ENCODE results near the genes DDX23, CCDC65, PRKAG1, PRPH and C1QL4.

DNA sequence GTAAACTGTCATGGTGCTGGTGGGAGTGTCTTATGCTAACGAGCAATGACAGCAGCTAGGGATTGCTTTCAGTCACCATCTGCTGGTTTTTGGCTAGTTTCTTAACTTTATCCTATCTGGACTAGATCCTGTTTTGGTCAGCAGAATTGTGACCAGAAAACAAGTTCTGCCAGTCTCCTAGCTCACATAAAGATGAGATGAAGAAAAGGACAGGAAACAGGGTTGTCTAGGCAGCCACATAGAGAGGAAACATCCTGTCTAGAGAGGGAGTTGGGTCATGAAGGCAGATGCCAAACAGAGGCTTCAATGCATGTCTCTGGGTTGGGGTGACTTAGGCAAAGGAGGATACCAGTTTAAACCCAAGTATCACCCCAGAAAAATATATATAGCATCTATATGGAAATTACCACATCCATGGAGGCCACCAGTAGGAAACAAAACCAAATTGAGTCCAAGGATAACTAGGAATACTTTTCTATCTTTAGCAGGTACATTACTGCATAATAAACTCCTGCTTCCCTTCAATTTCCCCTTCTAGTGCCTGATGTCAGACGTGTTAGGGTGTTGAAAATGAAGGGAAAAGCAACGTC, 42.4 kb upstream of the H1-7 start:
- RRBS: no CpG with 5 or more reads among the region's 3 CpGs

- RRBS: no CpG with 5 or more reads among the region's 4 CpGs
These were observed 2.6 kb downstream of the KANSL2 start for GRCh38 chr12:48679493-48679880.

DNA sequence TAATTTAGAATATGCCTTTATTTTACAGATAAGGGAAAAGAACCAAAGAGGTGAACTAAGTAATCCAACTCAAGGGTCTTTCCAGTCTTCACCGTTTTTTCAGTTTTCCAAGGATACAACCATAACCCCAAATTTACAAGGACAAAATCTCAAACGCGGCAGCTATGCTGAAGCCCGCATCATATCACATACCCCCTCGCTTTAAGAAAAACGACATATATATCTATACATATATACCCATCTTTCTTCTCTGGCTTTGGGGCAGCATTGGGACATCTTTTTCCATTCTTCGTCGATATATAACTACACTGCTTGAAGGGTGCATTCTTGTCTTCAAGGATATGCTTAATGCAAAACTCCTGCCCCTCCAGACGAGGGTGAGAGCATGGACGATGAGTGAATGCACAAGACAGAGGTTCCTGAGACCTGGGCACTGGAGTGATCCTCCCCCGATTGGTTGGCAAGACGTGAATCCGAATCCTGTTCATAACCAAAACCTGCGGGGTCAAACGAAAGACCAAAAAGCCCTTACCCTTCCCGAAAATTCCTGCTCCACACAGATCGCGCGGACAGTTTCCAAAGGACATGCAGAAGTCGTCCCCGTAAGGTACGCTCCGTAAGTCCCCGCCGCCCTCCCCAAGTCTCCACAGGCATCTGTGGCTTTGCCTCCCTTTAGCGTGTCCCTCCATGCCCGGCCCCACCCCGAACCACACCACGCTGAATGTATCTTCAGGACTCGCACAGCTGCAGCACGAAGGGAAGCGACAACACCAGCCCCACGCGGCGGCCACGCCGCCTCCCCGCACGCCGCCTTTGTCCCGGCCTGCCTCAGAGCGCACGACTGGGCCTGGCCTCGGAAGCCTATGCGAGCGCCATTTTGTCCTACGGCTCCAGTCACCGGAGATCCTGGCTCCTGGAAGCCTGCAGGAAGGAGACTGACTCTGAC, 620 bp downstream of the KANSL2 start:
- RRBS: 4% methylated on average over 15 of the region's 48 CpGs

DNA sequence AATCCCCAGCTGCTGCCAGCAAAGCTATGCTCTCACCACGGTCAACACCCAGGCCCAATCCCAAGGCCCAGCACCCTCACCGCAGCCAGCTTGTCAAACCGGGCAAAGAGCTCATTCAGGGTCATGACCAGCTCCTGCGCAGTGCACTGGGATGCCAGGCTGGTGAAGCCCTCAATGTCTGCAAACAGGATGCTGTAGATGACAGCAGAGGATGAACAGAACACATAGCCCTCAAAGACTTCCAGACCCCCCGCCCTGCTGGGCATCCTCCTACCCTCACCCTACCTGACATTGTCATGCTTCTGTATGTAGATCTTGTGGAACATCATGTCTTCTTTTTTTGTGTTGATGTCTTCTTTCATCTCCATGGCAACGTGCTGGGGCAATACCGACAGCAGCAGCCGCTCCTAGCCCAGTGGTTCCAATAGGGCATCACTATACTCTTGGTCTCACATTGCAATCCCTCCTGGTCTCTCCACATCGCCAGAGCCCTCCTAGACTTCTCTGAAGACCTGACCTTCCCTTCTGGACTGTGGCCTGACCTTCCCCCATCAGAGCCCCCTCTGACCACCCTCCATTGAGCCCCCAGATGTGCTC, 11.5 kb downstream of the ADCY6 start:
- RRBS: no CpG with 5 or more reads among the region's 9 CpGs

DNA sequence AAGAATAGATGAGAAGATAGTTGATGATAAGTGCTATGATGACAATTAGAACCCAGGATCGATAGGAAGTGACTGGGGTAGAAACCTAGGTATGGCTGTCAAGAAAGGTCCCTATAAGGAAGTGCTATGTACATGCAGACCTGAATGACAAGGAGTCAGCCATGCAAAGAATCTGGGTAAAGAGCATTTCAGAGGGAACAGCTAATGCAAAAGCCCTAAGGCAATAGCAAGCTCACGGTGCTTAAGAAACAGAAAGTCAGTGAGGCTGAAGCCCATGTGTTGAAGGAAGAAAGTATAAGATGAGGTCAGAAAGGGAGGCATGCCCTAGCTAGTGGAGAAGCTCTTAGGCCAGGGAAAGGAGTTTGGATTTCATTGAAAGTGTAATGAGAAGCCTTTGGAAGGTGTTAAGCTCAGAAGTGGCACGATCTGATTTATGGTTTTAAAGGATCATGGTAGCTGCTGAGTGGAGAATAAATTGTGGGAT, 6.0 kb upstream of the ADCY6 start:
- RRBS: no CpG with 5 or more reads among the region's 3 CpGs

DNA sequence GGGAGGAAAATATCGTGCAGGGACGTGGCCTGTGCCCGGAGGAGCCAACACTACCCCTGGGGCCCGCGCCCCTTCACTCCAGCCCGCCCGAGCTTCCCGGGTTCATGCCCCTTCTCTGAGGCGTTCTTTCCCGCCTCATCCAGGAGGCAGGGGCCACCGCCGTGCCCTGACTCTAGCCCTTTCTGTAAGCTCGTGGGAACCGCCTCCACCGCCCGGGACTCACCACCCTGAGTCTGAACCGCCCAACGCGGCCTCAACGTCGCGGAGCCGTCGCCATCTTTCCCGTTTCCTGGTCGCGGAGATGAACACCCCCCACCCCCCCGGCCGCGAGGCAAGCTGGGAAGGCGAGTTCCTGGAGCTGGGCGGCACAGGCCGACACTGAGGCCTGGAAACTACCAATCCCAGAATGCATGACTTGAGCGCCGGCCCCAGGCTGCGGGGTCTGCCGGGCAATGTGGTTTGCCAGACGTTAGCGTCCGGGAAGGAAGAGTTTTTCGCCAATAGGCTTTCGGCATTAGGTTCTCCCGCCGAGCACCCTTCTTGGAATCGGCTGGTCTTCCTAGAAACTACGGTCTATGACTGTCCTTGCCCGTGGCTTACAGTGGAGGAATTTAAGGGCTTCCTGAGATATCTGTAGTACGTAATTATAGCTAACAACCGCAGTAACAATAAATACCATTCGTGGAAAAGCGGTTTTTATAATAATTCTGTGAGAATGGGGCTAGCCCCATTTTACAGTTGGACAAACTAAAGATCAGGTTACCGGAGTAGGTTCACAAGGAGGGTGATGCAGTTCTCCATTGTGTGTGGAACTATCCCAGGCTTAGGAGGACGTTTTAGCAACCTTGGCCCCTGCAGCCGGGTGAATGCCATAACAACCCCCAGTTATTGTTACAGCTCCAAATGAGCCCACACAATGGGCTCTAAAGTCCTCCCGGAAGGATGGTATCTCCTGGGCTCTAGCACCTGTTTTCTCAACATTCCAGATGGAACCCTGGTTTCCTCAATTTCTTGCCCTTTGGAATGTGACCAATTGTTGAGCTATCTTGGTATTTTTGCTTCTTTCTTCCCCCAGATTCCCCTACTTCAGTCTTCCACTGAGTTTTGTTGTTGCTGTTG, at the start of gene DDX23:
DDX23 (minus strand) TSS at position 303 of the 1,119 bp plus-strand sequence.
- RRBS: 7% methylated on average over 26 of the region's 55 CpGs

GRCh38 chr12:48903244-48904552, at the start of gene CCDC65:
CCDC65 (plus strand) TSS chr12:48904133.
- RRBS: 15% methylated on average over 12 of the region's 40 CpGs

DNA sequence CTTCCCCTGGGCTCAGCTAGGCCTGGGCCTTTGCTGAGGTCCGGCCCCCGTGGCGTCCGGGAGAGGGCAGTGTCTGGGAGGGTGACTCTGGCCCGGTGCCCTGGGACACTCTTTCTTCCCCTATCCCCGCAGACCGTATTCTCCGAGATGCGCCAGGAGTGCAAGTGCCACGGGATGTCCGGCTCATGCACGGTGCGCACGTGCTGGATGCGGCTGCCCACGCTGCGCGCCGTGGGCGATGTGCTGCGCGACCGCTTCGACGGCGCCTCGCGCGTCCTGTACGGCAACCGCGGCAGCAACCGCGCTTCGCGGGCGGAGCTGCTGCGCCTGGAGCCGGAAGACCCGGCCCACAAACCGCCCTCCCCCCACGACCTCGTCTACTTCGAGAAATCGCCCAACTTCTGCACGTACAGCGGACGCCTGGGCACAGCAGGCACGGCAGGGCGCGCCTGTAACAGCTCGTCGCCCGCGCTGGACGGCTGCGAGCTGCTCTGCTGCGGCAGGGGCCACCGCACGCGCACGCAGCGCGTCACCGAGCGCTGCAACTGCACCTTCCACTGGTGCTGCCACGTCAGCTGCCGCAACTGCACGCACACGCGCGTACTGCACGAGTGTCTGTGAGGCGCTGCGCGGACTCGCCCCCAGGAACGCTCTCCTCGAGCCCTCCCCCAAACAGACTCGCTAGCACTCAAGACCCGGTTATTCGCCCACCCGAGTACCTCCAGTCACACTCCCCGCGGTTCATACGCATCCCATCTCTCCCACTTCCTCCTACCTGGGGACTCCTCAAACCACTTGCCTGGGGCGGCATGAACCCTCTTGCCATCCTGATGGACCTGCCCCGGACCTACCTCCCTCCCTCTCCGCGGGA, 3.1 kb downstream of the WNT1 start:
- RRBS: 17% methylated on average over 7 of the region's 90 CpGs

DNA sequence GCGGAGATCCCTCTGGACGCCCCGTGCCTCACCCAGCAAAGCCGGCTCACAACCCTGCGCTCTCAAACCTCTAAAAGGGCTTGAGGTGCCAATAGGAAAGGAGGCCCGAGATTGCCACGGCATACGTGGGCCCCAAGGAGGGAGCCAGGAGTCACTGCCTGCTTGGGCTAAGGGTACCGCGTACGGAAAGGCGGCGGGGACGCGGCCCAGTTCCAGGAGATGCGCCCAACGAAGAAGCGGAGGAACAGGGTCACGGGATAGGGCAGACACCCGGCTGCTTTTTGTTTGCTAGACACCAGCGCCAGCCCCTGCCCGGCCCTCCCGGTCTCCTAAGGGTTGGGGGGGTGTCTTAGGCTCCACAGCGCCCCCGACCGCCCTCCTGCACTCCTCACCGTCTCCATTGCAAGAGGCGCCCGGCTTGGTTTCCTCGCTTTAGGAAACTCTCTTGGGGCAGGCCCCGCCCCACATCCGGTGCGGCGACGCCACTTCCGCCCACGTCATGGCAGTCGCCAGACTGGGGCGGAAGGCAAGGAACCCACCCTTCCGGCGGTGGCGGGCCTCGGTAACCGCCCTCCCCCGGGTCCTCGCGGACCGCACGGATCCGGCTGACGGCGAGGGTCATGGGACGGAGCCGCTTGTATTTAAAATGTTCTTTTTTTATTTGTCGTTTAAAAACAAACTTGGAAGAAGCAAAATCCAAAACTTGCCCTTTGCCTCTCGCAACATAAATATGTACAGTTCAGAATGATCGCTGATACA, at the start of gene PRKAG1:
PRKAG1 (minus strand) TSS at position 437 of the 759 bp plus-strand sequence.
- RRBS: 5% methylated on average over 18 of the region's 57 CpGs

DNA sequence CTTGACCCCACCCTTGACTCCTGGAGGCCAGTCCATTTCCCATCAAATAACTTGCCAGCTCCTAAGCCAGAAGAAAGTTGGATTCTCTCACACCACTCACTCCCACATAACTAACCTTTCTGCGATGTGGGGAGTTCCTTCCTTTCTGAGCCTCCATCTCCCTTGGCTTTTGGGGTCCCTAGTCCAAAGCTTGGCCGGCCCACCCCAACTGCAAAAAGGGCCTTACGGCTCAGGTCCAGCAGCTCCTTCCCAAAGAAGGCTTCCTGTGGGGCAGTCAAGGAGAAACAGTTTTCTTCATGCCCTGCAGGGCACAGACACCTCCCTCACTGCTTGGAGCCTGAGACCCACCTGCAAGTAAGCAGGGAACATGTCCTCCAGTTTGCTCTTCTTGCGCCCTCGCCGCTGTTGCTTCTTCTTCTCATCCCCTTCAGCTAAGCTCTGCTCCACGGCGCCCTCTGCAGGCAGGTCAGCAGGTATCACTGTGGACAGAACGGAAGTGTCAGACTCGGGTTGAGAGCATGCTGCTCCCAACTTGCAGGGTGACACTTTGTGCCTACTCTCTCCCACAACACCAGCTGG, 17.0 kb downstream of the KMT2D start:
- RRBS: no CpG with 5 or more reads among the region's 10 CpGs

DNA sequence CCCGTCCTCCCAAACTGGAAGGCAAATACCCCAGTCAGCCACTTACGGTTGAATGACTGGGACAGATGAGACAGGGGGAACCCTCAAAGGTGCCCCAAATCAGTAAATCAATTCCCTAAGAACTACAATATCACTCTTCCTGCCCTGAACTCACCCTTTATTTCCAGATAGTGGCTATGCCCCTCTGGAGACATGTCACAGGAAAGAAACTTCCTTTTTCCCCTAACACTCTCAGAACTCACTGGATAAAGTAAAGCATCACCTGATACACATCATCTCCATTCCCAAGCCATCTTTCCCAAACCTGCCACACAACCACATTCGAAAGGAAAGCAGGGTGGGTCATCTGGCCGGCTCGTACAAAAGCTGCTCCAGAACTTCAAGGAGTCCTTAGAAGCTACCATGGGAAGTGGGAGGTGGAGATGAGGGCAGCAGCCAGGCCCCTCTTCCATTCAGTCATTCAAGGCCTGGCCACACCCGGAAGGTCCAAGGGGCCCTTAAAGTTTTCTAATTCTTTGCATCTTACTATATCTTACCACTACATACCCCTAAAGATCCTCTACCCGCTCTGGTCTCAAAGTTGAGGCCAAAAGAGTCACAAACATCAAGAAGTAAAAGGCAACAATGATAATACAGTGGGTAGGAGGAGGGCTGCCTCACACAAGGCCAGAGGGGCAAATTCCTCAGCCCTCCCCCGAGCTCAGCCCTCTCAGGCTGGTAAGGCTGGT, 3.7 kb downstream of the KMT2D start:
- RRBS: no CpG with 5 or more reads among the region's 8 CpGs

DNA sequence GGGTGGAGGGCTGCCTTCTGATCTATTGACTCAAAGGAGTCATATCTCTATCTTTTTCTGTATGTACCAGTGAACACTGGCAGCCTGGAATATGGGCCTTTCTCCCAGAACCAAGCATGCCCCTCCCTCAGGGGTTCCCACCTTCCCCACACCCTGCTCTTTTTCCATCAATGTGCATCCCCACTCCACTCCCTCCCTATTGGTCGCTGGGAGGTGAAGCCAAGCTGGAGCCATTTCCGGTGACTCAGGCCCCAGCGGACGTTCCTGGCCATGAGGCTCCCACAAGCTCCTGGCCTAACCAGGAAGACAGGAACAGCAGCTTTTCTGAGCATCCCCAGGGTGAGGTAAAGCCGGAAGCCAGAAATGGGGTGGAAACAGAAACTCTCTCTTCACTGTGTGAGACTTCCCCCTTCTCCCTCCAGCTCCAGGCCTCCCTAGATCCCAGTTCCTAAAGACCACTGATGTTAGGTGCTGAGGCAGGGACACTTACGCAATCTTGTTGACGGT, 5.2 kb downstream of the LMBR1L start:
- RRBS: 97% methylated on average over 3 of the region's 7 CpGs

GRCh38 chr12:49109708-49110399, 793 bp downstream of the LMBR1L start:
- RRBS: 2% methylated on average over 6 of the region's 29 CpGs

GRCh38 chr12:49131903-49132574, 844 bp upstream of the TUBA1B start:
- RRBS: no CpG with 5 or more reads among the region's 8 CpGs

GRCh38 chr12:49132796-49133532, 1.8 kb upstream of the TUBA1B start:
- RRBS: no CpG with 5 or more reads among the region's 8 CpGs

DNA sequence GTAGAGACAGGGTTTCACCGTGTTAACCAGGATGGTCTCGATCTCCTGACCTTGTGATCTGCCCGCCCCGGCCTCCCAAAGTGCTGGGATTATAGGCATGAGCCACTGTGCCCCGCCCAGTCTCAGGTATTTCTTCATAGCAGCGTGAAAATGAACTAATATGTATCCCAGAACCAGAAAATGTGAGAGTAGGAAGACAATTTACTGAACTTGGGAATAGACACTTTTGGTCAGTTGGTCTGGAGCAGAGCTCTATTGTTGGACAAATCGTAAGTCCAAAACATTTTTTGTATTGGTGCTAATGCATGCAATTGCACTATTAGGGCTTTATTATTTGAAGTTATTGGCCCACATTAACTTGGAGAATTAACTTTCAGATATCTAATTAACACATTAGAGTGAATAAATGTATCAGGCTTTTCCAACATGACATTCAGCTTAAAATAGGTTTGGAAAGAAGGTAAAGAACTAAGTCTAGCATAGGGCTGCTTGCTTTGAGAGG, 5.3 kb downstream of the TUBA1A start:
- RRBS: no CpG with 5 or more reads among the region's 7 CpGs

DNA sequence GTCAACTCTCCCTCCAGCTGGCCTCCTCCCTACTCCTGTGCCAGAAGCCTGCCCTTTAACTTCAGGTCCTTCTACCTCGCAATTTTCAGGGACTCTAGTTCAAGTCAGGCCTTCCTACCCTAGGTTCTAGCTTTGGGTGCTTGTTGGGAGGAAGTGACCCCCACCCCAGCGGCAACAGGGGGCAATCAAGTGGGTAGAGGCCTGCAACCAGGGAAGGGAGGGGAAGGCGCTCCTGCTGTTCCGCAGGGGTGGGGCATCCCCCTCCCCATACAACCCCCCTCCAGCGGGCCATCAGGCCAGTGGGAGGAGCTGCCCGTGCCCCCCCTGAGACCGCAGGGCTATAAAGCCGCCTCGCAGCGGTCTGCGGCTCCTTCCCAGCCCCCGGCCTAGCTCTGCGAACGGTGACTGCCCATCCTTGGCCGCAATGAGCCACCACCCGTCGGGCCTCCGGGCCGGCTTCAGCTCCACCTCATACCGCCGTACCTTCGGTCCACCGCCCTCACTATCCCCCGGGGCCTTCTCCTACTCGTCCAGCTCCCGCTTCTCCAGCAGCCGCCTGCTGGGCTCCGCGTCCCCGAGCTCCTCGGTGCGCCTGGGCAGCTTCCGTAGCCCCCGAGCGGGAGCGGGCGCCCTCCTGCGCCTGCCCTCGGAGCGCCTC, at the start of gene PRPH:
PRPH (plus strand) TSS at position 371 of the 658 bp plus-strand sequence.
- RRBS: 63% methylated on average over 13 of the region's 40 CpGs

- RRBS: 8% methylated on average over 6 of the region's 31 CpGs
These were observed at the start of gene C1QL4 for GRCh38 chr12:49337087-49337535. C1QL4 (minus strand) TSS chr12:49337188.

DNA sequence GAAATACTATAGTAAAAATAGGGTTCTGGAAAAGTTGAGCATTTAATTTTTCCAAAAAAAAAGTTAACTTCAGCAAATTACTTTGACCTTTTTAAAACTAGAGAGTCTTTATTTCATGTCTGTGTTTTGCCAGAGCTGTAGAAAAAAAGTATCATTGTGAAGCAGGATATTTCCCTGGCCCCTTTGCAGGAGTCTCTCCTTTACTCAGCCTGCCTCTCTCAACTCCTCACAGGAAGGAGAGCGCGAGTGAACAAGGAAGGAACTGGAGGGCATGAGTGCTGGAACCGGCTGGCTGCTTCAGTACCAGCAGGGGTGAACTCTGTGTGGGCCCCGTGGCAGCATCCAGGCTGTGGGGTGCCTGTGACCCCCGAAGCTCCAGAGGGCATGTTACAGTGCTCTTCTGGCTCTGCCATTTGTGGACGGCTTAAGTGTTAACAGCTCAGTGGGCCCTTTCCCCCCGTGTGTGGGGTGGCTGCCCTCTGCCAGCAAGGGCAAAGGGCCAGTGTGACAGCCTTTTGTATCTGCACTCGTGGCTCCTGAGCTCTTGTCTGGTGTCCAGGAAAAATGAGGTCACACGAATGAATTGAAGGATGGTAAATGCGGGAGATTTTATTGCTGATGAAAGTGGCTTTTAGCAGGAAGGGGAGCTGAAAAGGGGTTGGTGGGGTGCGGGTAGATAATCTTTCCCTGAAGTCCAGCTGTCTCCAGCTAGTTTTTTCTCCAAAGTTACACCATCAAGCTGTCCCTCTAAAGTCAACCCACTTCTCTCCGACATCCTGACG, 76.6 kb upstream of the KCNH3 start:
- RRBS: no CpG with 5 or more reads among the region's 13 CpGs

DNA sequence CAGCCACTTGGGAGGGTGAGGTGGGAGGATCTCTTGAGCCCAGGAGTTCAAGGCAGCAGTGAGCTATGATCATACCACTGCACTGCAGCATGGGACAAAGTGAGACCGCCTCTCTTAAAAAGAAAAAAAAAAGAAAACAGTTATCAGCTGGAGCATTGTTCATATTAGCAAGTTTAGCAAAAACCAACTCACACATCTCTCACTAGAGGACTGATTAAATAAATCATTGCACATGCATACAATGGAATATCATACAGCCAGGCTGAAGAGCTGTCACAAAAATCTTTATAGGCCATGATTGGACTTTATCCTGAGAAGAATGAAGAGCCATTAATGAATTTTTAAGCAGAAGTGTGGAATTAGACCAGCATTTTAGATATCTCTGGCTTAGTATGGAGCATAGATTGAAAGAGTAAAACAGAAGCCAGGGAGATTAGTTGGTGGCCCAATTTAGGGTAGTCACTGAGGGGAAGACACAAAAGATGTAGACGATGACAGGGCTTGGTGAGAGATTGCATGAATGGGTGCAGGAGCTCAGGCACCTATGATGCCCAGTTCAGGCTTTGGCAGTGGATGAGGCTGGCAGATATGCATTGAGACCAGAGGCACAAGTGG, 8.6 kb upstream of the MCRS1 start:
- RRBS: no CpG with 5 or more reads among the region's 2 CpGs